Foreskin keratinocyte (primary cell): ENCODE measurements around the genes CLDN16 and OPA1.

GRCh38 chr3:188979405-188979764 is 192.4 kb upstream of the TPRG1 start:
- RAMPAGE, total RNA: no peak

DNA sequence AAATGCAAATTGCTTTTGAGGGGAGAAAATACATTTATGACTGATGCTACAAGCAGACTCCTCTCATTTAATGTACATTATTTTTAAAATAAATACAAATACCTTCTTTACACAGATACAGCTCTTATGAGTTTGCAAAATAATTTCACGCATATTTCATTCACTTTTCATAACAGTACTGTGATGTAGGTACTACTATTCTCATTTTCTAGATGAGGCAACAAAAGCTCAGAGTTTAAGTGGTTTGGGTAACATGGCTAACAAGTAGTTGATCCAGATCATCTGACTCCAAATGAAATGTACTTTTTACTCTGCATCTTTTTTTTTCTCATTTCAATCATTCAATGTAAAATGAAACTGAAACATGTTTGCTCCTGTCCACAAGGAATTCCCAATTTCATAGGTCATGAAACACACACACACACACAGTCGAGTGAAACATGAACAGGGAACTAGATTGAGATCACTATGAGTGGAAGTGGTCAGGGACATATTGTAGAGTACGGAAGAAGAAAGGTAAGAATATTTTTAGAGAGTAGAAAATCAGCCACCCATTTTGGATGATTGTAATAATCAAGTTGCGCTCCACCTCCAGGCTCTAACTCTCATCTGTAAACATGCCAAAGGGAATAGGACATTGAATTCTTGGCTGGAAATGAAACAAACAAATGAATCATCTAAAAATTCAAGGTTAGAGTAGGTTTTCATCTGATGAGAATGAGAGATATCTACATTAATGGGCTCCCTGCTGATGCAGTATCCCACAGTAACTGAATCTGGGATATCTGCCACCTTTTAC is 92.4 kb downstream of the CLDN1 start:
- RAMPAGE, total RNA: no peak

DNA sequence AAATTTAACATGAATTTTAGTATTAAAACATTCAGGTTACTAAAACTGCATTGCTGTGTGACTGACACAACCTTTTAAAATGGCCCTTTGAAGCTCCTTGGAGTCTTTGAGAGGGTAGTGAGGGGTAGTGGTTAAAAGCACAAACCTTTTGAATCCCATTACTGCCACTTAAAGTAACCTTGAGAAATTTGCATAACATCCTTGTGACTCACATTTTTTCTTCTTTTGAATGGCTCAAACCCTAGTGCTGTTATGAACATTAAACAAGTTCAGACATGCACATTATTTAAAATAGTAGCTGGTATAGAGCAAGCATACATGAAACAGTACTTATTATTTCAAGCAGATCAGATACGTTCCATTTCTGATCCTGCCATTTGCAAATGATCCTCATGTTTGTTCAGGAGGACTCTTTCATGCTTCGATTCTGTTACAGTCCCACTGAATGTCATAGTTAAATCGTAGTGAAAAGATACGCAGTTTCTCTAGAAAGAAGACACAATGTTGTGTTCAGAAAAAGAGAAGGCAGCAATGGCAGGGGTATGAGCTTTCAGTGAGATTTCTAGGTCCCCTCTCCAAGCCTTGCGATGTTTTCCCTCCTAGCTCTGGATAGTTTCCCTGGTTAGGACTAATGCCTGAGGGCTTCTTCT is 3.8 kb upstream of the CLDN1 start:
- RAMPAGE, total RNA: no peak

GRCh38 chr3:190330707-190331558 is 8.7 kb upstream of the CLDN1 start:
- RAMPAGE, total RNA: no peak

- RAMPAGE, total RNA: no peak
Measured at GRCh38 chr3:190387793-190388176, at the start of gene CLDN16. Gene CLDN16 (plus strand): TSS chr3:190388163.

DNA sequence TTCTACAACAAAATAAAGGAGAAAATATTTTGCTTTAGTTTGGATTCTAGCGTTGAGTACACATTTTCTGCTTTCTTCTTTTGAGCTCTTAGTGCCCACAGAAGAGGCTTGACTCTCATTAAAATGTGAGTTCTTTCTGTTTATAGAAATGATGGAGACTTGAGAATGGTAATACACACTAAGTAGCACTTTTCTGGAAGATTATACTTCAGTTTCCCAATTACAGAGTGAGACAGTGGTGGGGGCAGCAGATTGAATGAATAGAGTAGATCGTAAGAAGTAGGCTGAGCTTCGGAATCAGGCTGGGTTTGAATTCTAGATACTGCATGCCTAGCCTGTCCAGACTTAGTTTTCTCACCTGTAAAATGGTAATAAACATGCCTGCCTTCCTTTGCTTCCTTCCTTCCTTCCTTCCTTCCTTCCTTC is 8.0 kb downstream of the IL1RAP start:
- RAMPAGE, total RNA: no peak

- RAMPAGE, total RNA: no peak
Measured at GRCh38 chr3:190567840-190568353, 54.0 kb downstream of the IL1RAP start.

DNA sequence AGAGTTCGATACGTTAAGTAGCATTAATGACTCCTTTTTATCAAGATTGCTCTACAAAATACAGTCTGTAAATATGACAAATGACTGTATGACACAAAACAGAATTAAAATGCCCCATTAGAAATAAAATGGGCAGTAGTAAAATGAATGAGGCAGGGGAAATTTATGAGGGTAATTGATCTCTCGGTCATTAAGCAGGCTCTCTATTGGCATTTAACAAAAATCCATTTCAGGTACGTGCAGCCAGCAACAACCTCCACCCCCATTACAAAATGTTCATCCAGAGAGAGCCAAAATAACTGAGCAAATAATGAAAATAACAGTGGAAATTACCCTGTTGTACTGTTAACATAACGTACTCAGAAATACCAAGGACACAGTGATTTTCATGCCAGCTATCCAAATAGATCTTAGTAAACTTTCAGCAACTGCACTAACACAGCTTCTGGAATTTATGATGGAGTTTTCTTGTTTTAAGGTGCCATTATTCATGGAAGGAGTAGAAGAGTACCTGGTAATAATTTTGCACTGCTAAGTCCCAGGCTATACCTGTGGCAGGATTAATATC is 127.7 kb downstream of the IL1RAP start:
- RAMPAGE, total RNA: no peak

- RAMPAGE, total RNA: no peak
Measured at GRCh38 chr3:190720837-190721036, 141.8 kb downstream of the GMNC start.

- RAMPAGE, total RNA: no peak
Measured at GRCh38 chr3:191307352-191307763, 21.8 kb upstream of the CCDC50 start.

DNA sequence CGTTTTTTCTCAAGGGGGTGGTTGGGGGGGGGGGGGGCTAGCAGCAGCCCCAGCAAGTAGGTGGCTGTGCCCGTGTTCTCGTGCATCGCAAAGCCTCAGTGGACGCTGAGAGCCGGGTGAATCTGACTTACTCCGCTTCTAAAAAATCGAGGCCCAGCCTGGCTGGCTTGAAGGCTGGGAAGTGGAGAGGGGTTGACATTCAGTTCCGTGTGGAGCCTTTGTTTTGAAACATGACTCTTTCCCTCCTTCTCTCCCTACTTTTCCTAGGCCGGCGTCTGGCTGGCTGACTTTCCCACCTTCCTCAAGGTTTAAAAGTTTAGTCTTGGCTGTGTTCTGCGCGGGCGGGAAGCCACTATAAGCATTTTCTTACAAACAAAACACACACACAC is 412 bp downstream of the UTS2B start:
- RAMPAGE, total RNA: no peak

- RAMPAGE, total RNA: no peak
Measured at GRCh38 chr3:191425075-191425628, 35.8 kb upstream of the PYDC2 start.

- RAMPAGE, total RNA: no peak
Measured at GRCh38 chr3:192063364-192063977, 602.5 kb downstream of the PYDC2 start.

- RAMPAGE, total RNA: no peak
Measured at GRCh38 chr3:192303210-192303651, 424.1 kb downstream of the FGF12 start.

- RAMPAGE, total RNA: no peak
Measured at GRCh38 chr3:192571136-192571546, 156.2 kb downstream of the FGF12 start.

DNA sequence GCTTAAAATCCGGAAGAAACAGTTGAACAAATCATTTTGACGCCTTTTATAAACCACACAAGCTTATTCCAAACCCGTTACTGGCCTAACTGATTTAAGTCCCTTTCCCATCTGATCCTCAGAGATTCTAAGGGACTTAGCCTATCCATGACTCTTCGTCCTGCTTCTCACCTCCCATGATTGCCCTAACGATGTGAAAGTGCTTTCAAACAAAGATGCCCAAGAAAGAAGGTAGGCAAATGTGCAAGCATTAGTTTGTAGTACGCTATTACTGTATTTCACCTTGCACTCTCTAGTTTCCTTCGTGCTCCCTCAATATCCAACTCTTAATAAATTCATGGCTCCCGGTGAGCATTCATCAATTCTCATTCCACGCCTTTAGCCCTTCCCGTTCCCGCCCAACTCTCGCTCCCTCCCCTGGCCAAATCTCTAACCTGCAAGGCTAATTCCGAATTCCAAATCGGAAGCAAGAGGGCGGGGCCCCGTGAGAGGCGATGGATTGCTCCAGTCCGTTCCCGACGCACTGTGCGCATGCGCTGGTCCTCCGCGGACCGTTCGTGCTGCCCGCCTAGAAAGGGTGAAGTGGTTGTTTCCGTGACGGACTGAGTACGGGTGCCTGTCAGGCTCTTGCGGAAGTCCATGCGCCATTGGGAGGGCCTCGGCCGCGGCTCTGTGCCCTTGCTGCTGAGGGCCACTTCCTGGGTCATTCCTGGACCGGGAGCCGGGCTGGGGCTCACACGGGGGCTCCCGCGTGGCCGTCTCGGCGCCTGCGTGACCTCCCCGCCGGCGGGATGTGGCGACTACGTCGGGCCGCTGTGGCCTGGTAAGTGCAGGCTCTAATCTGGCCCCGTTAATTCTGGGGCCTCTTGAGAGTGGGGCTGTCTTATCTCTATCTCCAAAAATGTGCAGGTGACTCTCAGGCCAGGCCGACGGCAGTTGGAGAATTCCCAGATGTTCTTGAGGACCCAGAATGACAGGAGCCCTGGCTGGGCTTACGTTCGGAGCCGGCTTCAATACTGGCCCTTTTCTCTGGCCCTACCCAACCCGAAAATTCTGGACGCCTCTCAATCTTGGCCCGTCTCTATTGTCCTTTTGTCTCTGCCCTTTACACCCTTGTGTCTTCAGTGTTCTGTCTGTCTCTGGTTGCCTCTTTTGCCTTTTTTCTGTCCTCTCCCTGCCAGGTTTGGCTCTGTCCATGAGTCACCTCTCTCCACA is at the start of gene OPA1:
OPA1 (plus strand) TSS at position 622 of the 1,215 bp plus-strand sequence.
- RAMPAGE, total RNA: no peak

DNA sequence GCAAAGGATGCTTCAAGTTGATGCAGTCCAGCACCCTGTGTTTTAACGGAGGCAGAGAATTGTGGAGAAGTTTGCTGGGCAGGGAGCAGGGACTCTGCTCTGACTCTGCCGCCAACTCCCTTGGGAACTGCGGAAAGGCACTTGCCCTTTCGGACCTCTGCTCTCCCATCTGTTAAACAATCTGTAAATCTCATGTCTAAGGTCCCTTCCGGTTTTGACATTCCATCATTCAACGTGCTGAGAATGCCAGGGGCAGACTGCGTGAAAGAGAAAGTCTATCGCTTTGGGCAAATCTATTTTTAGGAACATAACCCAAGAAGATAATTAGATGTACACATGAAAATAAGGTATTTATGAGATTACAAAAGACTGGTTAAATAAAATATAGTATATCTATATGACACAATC is 184.6 kb downstream of the OPA1 start:
- RAMPAGE, total RNA: no peak

DNA sequence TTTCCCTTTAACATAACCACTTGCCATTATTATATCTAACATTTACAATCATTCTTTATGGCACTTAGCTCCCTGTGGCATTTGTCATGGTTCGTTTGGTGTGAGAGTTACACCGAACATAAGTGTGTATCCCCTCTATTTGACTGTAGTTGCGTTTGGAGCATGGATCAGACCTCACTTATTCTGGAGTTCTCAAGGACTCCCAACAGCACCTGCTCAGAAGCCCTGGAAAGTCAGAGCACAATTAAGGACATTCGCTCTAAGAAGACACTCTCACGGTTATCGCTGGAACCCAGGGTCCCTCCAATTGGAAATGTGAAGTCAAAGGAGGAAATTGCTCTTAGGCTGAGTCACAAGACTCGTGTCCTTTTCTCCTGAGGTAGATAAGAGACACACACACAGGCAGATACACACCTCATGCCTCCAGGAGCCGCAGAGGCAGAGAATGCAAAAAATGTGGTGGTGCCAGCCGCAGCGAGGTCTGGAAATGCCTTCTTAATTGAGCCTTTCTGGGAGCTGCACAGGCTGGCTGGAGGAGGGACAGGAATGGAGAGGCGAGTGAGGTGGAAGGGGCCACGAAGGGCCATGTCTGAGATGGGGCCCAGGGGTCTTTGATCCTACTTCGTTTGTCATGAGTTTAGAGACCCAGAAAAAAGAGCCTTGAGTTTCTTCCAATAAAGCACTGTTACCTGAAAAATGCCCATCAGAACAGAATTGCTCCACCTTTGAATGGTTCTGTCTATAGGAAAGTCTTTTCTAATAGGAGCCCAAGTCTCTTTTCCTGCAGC is 189.2 kb downstream of the OPA1 start:
- RAMPAGE, total RNA: no peak

DNA sequence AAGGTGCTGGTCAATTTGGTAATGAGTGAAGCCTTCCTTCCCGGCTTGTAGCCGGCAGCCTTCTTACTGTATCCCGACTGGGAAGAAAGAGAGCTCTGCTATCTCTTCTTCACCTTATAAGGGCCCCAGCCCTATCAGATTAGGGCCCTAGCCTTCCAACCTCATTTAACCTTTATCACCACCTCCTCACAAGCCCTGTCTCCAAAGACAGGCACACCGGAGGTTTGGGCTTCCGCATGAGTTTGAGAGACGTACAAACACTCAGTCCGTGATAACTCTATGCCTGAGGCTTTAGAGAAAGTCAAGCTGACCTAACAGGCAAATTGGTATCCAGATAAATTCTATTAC is 243.9 kb downstream of the OPA1 start:
- RAMPAGE, total RNA: no peak

GRCh38 chr3:193853217-193854000 is 260.4 kb downstream of the OPA1 start:
- RAMPAGE, total RNA: no peak